SK-N-MC (cell line): Measurements from ENCODE around the genes KRT6B and KRT8.

DNA sequence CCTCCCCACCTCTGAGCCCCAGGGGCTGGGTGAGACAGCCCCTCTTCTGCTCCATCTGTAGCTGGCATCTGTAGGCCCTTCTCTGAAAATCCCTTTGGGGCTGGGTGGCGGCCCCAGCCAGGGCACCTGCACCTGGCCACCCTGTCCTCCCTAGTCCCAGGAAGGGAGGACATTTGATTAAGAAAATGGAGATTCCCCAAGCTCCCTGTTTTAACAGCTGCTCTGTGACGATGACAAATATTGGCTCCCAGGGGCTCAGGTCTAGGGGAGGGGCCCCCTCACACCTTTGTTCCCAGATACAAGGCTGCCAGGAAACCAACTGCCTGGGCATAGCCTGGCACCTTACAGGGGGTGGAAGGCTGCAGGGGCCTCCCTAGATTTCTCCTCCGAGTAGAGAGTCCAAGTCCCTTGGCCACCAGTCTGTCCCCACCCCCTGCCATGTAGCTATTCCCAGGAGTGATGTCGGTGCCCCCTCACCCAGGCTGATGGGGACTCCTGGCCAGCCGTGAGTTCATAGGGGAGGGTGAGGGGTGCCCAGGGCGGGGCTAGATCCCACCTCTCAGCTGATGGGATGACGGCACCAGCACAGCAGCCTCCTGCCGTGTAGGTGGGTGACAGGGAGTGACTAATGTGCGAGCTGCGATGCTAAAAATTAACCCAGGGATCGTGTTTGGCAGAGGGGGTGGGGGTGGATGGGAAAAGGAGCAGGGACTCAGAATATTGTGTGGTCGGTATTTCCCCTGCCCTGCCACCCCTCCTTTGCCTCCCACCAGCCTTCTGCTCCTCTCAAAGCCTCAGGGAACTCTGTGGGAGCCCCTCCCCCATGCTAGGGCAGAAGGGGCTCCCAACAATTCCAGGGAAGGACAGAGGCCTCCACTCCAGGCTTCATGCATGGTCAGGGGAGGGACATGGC lies 12.2 kb downstream of the TAMALIN start:
- RRBS: no CpG with 5 or more reads among the region's 12 CpGs

DNA sequence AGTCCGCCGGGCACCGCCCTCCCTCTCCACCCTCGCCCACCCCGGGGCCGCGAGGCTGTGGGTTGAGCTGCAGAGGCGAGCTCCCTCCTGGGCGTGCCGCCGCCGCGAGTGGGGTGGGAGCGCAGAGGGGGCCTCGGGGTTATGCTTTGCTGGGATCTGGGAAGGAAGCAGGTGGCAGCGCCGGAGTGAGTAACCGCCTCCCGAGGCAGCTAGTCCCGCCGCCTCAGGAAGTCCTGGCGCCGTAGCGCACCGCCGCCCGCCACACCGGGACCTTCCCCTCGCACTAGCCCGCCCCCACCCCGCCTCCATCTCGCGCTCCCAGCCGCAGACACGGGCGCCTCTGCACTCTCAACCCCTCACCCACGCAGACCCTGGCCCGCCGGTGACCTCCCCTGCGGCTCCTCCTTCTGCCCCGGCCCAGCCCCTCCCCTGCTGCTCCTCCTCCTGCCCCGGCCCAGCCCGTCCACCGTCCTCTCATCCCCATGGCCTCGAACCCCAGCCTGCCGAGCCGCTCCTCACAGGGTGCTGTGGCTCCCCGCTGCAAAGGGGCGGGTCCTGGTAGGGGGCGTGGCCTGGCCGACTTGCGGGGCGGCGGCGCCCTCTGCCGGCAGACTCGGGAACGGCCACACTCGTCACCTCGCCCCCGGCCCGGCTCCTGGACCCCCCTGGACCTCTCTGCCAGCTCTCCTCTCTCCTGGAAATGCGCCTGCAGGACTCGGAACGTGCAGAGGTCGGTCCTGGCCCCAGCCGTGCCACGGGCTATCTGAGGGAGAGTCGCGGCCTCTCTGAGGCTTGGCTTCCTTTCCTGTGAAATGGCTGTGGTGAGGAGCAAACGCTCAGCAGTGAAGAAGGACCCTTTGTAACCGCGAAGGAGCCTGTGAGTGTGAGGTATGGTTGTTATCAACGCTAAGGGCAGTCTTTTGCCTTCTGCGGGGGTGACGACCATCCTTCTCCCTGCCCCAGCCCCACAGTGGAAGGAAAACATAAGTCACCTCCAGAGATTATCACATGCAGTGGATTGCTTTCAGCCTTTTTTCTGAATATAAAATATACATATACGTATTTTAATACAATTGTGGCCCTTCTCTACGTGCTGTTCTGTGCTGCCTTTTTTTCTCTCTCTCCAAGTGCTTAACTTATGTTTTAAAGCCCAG lies 16.9 kb downstream of the TAMALIN start:
- RRBS: under 1% methylated on average over 19 of the region's 78 CpGs

- RRBS: 19% methylated on average over 5 of the region's 20 CpGs
Observed at GRCh38 chr12:52037624-52037966, 13.6 kb upstream of the NR4A1 start.

DNA sequence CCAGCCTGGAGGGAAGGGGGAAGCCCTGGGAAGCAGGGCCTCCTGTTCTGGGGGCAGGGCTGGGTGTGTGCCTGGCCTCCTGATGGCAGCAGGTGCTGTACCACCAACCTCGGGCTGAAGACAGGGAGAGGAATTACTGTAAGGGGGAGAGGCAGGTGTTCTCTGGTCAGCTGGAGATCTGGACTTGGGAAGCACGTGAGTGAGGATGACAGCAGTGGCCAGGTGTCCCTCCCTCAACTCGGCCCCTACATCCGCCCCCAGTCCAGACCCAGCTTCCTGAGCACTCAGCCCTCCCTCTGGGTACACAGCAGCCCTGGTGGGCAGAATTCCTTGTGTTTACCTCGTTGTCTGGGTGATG lies 8.2 kb upstream of the NR4A1 start:
- RRBS: no CpG with 5 or more reads among the region's 5 CpGs

- RRBS: 90% methylated on average over 2 of the region's 4 CpGs
Observed at GRCh38 chr12:52050166-52050329, 1.2 kb upstream of the NR4A1 start.

DNA sequence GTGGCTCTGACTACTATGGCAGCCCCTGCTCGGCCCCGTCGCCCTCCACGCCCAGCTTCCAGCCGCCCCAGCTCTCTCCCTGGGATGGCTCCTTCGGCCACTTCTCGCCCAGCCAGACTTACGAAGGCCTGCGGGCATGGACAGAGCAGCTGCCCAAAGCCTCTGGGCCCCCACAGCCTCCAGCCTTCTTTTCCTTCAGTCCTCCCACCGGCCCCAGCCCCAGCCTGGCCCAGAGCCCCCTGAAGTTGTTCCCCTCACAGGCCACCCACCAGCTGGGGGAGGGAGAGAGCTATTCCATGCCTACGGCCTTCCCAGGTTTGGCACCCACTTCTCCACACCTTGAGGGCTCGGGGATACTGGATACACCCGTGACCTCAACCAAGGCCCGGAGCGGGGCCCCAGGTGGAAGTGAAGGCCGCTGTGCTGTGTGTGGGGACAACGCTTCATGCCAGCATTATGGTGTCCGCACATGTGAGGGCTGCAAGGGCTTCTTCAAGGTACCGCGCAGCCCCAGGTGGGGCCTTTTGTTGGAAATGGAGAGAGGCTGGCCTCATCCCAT lies 3.5 kb downstream of the NR4A1 start:
- RRBS: no CpG with 5 or more reads among the region's 20 CpGs

- RRBS: no CpG with 5 or more reads among the region's 18 CpGs
Observed at GRCh38 chr12:52183198-52184182, 8.3 kb downstream of the KRT80 start.

DNA sequence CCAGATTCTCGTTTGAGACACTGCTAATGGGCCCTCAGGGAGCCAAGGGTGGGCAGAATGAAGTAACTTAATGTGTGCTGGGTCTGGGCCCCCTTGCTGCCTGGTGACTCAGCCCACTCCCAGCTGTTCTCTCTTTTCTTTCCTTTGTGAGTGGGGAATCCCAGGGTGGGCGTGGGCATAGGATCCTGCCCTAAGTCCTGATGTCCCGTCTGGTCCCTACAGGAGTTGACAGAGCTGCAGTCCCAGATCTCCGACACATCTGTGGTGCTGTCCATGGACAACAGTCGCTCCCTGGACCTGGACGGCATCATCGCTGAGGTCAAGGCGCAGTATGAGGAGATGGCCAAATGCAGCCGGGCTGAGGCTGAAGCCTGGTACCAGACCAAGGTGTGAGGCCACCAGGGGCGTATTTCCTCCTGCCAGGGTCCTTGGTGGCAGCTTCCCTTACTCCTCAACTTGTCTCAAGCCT lies 8.2 kb downstream of the KRT7 start:
- RRBS: no CpG with 5 or more reads among the region's 10 CpGs

DNA sequence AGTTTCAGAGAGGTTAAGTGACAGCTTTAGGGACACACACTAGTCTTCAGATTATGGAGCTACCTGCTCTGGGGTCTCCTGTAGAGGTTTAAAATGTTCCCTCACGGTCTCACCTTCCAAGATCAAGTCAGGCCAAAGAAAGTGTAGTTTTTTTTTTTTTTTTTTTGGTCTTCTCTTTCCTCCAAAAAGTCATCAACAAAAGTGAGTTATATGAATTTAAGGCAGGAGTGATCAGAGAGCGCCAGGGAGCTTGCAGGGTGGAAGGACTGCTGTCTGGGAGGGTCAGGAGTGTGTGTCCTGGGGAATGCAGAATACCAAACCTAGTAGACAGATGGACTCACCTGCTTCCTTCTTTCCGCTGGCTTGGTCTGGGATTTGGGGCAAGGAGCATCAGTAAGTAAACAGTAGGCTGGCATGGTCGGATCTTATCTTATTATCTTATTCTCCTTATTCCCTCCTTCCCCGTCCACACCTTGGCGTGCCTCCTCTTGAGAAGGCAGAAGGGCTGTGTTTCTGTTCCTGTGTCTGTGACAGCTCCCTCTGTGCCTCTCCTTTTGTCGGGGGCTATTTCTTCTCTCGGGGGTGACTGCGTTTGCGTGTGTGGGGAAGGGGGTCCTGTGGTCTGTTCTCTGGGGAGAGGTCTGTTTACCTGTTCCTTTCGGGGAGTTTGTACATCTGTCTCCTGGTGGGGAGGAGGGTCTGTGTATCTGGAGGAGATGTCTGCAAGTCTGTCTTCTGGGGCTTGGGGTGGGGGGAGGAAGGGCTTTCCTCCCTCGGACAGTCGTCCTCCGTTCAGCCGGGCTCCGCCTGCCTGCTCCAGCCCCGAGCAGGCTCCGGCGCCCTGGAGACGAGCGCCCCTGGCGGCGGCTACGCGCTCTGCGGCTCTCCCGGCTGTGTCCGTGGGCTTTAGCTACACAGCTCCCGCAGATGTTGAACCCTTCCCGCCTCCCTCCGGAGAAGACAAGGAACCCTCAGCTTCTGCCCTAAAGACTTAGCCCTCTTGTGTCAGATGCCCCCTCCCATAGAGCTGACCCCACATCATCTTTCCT lies 4.2 kb downstream of the KRT86 start:
- RRBS: 2% methylated on average over 16 of the region's 31 CpGs

- RRBS: no CpG with 5 or more reads among the region's 8 CpGs
Observed at GRCh38 chr12:52308939-52309215, 12.3 kb downstream of the KRT83 start.

DNA sequence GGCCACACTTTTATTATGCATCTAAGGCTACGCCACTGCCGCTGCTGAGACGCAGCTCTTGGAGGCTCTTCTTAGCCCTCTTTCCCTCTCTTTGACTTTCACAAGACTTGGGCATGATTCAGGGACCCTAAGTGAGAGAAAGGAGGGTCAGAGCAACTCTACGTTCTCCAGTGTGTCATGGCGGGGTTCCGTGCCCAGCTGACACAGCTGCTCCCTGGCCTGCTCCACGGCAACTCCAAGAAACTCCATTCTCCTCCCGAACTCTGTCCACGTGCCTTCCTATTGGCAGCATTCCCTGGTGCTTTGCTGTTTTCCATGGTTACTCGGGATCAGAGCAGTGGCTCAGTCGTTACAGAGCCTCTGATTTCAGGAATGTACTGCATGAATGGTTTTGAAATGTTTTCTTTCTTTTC lies 3.9 kb upstream of the KRT85 start:
- RRBS: no CpG with 5 or more reads among the region's 11 CpGs

DNA sequence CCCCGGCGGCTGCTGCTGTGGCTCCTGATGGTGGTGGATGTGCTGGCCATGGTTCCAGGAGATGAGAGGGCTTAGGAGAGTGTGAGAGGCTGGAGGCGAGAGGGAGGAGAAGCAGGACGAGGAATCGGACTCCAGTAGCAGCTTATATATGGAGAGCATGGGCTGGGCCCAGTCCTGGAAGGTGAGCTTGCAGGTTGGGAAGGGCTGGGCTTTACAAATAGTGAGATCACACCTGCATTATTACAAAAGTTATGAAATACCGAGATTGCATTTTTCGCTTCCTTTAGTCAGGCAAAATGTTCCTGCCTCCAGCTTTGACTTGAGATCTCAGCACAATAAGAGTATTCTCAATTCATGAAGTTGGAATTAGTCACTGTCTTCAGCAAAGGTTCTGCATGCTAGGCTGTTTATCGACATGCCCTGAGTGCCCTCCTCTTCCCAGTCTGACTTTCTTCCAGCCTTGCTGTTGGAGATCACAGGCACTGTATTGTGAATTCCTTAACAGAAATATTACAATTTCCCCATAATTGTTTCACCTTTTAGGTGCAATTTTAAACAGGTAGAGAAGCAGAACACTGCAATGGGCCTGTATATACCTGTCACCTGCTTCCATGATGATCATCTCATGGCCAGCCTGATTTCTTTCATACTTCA lies at the start of gene KRT6B:
Gene KRT6B (minus strand): TSS at position 118 of the 654 bp plus-strand sequence.
- RRBS: no CpG with 5 or more reads among the region's 8 CpGs

DNA sequence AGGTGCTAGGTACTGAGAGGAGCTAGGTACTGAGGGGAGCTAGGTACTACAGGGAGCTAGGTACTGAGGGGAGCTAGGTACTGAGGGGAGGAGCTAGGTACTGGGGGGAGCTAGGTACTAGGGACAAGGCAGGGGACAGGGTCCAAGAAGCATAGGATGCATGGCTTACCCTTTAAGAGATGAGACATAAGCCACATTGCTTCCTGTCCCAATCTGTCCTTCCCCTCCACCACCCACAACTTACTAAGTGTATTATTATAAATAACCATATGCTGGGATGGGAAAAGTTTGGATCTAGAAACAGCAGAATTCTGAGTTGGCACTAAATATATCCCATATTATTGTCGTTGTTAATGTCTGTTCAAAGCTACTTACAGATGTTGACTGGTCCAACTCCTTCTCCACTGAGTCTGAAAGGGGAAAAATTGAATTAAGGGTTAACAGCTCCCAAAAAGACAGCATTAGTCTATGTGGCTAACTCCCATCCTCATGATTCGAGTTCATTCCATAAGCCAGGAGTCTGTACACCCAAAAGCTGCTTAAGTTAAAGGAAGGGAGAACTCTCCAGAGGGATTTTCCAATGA lies 4.7 kb downstream of the KRT5 start:
- RRBS: no CpG with 5 or more reads among the region's 2 CpGs

DNA sequence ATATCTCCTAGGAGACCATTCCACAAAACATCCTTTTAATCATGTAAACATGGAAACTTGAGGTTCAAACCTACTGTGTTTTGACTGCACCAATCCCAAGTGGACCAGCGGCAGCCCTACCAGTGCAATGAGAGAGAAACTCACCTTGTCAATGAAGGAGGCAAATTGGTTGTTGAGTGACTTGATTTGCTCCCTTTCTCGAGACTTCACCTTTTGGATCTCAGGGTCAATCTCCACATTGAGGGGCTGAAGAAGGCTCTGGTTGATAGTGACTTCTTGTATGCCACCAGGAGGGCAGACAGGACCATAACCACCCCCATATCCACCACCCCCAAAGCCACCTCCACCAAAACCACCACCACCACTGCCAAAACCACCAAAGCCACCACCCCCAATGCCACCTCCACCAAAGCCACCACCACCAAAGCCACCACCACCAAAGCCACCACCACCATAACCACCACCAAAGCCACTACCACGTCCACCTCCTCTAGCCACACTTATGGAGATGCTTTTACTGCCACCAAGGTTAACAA lies 525 bp downstream of the KRT1 start:
- RRBS: no CpG with 5 or more reads among the region's 3 CpGs

DNA sequence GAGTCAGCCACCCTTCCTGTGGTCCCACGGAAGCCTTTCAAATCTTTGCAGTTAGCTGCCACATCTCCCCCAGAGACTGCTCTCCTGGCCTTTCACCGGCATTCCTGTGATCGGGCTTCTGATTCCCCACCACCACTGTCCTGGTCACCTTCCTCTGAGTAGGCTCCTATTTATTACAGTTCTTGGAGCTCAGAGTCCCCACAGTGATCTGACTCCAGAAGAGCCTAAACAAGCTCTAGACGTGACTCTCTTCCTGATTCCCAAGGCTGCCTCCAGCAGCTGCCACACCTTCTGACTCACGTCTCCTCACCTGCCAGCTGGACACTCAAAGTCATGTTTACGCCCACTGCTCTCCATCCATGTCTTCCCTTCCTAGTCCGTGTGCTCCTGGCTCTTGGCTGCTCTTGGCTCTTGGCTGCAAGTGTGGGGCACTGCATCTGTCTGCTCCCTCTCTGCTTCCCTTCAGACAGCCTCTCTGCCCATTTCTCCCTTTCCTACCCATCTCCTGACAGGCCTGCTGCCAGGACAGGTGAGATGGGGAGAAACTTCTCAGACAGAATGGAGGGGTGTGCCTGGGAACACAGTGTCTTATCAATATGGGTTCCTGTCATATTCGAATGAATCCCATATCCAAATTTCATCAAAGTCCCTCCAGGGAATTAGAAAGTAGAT lies 7.7 kb upstream of the KRT1 start:
- RRBS: no CpG with 5 or more reads among the region's 8 CpGs

DNA sequence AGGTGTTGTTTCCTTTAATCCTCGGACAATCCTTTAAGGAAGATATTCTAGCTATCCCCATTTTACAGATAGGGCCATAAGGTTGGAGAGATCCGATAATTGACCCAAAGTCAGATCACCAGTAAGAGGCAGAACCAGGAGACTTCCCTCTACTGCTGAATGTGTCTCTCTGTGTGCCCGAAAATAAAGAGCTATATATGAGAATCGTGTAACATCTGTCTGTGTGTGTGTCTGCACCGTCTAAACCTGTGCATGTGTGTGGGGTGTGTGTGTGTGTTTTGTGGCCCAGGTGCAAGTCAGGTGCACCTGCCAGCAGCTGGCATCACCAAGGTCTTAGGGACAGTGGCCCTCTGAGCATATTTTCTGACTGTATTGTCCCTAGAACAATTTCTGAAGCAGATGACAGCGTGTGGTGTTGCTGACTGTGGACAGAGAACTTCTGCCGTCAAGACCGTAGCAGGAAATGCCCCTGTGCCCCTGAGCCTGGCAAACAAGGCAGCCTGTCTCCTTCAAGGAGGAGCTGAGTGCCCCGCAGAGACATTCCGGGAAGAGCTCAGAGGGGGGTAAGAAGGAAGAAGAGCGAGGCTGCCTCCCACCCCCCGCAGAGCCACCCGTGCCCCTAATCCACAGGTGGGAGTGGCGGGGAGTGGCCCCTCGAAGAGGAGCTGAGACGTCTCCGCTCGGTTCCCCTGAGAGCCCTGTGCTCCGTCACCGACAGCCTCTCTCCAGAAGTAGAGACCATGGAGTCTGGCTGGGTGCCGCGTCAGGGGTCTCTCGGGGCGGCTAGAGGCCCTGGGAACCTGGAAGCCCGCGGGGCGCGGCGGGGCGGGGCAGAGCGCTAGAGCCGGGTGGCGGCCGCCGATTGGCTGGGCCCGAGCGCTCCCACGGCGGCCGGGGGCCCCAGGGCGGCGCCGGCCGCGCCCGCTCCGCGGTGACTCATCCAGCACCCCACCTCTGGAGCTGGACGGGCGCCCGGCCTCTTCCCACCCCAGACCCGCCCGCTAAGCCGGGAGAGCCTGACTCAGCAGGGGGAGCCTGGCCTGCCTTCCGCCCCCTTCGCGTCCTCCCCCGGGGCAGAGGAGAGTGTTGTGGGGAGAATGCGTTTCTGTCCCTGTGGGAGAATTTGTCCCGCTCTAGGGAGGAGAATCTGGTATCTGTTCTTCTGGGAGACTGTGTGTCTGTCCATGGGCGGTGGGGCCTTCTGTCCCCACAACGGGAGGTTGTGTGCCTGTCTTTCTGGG lies 25.1 kb upstream of the KRT78 start:
- RRBS: 1% methylated on average over 20 of the region's 62 CpGs

DNA sequence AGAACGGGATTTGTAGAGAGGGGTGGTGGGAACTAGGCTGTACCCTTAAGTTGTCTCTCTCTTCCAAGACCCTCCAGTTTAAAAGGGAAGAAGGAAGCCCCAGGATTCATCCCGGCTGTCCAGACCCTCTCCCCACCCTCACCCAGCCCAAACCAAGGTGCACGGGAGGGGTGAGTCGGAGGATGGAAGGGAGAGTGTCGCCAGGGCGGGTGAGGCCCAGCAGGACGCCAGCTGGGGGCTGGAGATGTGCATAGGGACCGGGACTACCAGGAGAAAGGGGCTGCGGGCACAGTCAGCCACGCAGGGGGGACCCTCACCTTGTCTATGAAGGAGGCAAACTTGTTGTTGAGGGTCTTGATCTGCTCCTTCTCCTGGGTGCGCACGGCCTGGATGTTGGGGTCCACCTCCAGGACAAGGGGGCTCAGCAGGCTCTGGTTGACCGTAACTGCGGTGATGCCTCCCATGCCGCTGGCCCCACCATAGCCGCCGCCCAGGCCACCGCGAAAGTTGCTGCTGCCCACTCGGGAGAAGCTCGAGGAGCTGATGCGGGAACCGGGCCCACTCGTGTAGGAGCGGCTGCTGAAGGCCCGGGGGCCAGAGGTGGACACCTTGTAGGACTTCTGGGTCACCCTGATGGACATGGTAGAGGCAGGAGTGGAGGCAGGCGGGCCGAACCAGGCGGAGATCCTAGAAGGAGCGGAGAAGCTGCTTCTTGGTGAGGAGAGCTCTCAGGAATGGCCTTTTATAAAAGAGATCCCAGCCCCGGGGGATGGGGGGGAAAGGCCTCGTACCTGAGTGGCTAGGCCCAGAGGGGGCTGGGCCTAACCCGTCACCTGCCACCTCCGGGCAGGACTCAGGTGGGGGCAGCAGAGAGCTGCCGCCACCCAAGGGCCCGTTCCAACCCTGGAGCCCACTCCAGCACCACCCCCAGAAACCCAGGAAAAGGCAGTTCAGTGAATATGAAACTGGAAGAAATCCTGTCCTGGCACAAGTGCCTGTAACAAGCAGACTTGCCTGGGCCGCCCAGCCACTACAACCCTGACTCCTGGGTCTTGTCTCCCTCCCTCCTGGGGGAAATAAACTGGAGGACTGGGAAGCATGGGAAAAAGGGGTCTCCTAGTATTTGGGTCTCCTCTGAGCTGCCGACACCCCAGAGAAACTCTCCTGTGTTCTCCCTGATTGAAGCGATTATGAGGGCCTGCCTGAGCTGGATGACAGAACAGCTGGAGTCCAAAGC lies at the start of gene KRT8:
Gene KRT8 (minus strand): TSS at position 736 of the 1,237 bp plus-strand sequence.
- RRBS: 75% methylated on average over 4 of the region's 39 CpGs

DNA sequence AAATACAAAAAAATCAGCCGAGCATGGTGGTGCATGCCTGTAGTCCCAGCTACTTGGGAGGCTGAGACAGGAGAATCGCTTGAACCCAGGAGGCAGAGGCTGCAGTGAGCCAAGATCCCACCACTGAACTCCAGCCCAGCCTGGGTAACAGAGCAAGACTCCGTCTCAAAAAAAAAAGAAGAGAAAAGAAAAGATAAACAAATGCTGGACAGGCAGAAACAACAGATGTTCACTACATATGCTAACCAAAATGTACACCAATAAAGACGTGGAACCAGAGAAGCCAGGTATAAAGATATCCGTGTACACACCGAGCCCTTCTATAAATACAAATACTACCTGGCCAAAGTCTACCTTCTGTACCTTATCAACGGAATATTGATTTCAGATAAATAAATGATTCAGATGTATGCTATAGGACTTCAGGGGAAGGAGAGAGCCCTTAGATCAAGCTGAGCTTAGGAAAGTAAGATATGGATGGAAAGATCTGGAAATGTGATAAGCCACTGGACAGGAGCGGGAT lies 10.7 kb upstream of the KRT8 start:
- RRBS: no CpG with 5 or more reads among the region's 8 CpGs

DNA sequence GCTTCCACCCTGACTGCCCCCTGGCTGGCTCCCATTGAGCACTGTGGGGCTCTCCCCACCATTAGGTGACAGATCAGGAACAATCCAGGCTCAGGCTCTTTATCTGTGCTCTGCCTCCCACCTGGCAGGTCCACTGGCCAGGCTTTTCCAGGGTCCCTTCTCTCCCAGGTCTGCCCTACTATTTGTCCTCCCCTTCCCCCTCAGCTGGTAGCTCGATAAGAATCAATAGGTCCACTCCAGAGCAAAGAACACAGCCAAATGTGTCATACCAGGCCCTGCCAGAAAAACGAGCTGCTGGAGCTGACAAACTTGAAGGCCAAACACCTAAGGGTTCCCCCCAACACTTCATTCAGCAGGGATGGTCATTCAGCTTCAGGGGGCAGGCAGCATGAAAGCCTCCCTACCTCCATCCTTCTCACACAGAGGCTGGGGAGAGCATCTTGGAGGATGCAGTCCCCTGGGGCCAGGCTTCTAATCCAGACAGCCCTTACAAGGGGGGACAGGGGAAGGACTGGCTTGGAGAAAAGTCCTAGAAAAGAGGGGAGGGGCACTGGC lies 2.0 kb upstream of the KRT18 start:
- RRBS: no CpG with 5 or more reads among the region's 2 CpGs

DNA sequence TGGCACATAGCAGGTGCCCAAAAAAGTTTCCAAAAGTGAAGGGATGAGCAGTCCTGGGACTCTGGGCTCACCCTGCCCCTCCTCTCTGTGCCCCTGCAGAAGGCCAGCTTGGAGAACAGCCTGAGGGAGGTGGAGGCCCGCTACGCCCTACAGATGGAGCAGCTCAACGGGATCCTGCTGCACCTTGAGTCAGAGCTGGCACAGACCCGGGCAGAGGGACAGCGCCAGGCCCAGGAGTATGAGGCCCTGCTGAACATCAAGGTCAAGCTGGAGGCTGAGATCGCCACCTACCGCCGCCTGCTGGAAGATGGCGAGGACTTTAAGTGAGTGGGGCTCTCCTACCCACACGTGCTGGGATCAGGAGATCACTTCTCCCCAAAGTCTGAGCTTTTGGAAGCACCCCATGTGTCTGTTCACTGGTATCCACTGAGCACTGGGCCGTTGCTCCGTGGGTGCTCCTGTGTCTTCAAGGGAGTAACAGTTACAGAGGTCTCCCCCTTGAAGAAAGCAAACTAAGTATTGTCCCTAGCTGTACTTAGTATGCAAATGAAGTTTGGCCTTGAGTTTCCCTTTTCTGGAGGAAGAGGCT lies 3.2 kb downstream of the KRT18 start:
- RRBS: no CpG with 5 or more reads among the region's 12 CpGs